Aorta (tissue), 1 donor: ENCODE data around the genes ANKRD65 and FNDC10.

DNA sequence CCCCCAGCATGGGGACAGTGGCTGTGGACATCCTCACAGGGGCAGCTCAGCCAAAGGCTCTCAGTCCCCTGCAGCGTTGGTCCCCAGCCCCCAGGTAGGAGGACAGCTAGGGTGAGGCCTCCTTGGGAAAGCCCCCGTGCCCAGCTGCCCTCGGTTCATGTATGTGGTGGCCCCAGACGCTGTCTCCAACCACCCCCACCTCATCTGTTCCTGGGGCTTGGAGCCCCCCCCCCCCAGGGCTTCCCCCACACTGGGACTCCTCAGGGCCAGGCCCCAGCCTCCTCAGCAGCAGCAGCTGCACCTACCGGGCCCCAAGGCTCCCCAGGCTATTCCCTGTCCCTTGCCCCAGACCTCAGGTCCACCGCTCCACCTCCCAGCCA lies 6.2 kb downstream of the DVL1 start:
- PRO-cap: no peak

DNA sequence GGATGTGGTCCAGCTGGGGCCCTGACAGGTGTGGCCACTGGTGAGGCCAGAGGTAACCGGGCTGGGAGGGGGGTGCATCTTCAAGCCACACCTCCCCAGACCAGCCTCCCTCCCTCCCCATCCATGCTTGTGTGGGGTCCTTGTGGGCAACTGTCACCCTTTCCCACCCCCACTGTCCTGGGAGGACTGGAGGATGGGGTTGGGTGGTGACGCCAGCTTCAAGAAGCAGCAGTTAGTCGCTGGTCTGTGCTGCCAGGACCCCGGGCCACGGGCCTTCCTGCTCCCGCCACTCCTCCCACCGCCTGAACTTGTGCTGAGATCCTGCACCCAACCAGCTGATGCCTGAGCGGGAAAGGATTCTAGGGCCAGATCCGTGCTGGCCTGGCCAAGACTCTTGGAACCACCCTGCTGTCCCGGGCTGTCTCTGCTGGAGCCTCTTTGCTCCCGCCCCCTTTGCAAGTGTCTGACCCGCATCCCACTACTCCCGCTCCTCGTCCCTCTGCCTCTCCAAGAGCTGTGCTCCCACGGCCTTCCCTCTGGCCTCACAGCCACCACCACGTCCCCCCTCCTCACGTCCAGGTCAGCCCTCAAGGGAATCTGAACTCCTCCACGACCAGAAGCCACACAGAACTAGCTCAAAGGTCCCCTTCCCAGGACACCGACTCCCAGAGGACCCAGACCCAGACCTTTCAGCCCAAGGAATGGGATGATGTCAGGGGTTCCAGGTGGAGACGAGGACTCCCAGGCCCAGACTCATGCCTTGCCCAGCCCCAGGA lies 2.9 kb upstream of the DVL1 start:
- PRO-cap: no peak

DNA sequence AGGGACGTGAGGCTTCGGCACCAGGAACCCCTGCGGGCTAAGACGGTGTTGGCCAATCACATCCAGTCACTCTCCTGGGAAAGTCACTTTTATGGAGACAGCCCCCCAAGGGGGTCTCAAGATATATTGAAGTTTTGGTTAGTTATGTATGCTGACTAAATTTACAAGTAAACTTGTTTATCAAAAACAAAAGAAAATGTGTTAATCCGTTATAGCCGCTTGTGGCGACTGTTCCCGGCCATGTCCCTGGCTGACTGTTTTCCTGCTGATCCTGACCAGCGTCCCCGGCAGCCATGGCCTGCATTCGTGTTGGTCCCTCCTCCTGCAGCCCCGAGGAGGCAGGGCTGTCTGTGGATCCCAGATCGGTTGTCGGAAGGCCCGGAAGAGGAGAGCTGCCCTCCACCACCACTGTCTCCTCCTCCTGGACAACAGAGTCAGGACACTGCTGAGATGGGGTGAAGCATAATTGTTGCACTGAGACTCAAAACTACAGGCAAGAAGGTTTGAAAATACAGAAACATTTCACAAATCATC lies 3.5 kb upstream of the MXRA8 start:
- PRO-cap: no peak

- PRO-cap: no peak
Observed at GRCh38 chr1:1390628-1391385, 8.3 kb downstream of the CCNL2 start.

DNA sequence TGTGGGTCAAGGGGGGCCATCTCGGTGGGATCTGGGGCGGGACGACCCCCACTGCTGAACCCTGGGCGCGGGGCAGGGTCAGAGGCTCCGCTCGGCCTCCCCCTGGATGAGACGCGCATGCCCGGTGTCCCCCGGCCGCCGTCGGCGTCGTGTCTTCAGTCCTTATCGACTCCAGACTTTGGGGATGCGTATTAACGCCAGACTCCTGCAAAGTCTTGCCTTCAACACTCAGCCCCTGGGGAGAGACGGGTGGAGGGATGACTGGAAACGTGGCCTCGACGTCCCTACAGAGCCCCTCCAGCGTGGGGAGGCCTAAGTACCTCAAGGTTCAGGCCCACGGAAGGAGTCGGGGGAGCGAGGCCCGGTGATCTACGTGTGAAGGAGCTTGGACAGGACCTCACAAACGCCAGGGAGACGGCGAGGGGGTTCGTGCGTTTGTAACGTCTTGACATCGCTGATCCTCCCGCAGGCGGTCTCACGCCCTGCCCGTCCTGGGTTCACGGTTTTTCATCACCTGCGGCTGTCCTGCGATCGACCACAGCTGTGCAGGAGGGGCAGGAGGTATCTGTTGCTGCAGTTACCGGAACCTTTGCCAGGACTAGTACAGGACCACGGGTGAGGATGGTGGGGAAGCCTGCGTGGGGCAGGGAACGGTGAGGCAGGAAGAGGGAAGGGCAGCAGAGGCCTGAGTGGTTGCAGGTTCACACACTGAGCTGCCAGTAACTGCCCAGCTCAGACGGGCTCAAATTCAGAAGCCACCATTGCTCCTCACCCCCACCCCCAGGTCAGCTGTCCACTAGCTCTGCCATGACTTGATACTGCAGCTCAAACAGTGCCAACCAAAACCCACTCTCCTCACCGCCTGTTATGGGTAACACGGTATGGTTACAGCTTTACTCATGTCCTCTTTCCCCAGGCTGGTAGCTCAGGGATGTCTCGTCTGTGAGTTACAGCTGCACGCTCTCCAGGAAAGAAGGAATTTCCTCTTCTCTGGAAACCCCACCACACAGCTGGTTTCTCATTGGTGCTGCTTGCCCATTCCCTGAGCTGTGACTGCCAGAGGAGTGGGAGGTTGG lies 892 bp upstream of the CCNL2 start:
- PRO-cap: unidirectional peak, minus-strand start at position 60 of the sequence

- PRO-cap: no peak
Observed at GRCh38 chr1:1417881-1418686, 3.0 kb downstream of the ANKRD65 start.

DNA sequence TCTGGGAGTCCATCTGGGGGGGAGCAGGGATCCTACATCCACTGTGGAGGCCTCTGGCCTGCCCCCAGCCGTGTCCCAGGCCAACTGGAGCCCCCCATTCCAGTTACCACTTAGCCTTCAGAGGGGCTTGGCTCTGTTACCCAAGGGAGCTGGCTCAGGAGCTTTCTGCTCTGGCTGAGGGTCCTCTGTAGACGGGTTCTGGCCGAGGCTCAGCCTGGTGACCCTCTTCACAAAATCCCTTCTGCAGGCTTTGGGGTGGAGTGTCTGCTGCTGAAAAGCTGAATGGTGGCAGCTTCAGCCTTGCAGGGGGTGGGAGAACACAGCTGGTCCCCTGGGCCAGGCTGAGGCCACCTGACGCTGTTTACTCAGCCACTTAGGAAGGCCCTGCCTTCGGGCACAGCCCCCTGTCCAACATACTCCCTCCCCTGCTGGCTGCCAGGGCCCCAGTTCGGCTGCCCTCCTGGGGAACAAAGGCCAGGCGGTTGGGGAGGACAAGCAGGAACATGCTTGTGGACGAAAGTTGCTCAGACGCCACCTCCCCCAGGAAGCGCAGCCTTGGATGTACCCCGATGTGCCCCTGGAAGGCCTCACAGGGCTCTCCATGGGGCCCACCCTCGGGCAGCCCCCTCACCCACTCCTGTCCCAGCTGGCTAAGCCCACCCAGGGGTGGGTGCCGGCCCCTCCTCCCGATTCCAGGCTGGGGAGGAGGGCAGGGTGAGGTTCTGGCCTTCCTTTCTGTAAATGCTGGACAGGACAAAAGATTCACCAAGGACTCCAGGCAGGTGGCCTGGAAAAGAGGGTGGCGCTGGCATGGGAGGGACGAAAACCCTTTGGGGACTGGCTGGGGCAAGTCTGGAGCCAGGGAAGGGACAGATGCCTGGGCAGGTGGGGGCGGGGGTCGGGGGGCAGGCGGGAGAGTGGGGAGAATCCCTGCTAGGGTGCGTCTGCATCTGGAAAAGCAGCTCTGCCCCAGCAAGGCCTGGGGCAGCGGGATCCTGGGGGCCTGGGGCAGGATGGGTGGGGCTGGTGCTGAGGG lies at the start of gene ANKRD65:
TSS of gene ANKRD65 (minus strand) at position 284 of the 1,036 bp plus-strand sequence.
- PRO-cap: no peak

GRCh38 chr1:1423122-1423424 lies 2.0 kb upstream of the ANKRD65 start:
- PRO-cap: no peak

- PRO-cap: no peak
Observed at GRCh38 chr1:1434221-1434912, 1.1 kb upstream of the VWA1 start.

- PRO-cap: no peak
Observed at GRCh38 chr1:1462162-1463192, 9.1 kb upstream of the ATAD3B start.

DNA sequence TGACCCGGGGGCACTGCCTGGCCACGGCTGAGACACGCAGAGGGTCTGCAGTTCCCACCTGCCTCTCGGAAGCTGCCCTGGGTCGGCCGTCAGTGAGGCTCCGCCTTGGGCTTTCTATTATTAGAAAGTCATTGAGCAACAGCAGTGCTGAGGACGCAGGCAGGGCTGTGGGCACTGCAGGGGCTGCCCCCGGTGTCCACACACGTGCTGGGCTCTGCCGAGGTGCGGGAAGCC lies 3.2 kb upstream of the ATAD3A start:
- PRO-cap: no peak

- PRO-cap: no peak
Observed at GRCh38 chr1:1533225-1533931, 7.0 kb downstream of the TMEM240 start.

DNA sequence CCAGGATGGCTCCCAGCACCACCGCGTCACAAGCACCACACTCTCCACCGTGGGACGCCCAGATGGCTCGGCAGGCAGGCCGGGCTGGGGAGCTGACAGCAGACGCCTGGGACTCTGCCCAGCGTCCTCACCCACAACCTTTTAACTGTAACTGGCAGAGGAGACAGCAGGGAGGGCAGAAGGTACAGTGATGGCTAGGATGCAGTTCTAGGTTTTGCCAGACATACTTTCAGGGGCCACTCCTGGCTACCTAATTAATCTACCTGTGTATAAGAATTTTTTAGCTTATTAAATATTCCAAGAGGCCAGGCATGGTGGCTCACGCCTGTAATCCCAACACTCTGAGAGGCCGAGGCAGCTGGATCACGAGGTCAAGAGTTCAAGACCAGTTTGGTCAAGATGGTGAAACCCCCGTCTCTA lies 11.7 kb downstream of the SSU72 start:
- PRO-cap: no peak

DNA sequence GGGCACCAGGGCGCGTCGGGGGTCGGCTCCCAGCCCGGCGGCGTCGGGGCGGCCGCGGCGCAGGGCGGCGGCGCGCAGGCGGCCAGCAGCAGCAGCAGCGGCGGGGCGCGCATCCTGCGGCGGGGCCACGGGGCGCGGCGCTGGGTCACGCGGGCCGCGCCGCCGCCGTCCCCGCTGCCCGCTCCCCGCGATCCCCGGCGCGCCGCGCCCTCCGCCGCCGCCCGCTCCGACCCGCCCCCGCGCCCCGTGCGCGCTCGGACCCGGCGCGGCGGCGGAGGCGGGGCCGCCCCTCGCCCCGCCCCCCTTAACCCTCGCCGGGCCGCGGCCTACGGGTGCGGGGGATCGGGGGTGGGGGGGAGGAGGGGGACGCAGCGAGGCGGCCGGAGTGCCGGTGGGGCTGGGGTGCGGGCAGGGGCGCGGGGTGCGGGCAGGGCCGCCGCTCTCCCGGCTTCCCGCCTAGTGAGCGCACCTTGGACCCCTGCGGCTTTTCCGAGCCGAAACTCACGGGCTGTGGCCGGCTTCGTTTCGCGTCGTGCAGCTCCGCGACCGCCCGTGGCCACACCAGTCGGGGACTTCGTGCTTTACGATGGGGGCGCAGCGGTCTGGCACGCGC lies at the start of gene FNDC10:
TSS of gene FNDC10 (minus strand) at position 233 of the 613 bp plus-strand sequence.
- PRO-cap: no peak

DNA sequence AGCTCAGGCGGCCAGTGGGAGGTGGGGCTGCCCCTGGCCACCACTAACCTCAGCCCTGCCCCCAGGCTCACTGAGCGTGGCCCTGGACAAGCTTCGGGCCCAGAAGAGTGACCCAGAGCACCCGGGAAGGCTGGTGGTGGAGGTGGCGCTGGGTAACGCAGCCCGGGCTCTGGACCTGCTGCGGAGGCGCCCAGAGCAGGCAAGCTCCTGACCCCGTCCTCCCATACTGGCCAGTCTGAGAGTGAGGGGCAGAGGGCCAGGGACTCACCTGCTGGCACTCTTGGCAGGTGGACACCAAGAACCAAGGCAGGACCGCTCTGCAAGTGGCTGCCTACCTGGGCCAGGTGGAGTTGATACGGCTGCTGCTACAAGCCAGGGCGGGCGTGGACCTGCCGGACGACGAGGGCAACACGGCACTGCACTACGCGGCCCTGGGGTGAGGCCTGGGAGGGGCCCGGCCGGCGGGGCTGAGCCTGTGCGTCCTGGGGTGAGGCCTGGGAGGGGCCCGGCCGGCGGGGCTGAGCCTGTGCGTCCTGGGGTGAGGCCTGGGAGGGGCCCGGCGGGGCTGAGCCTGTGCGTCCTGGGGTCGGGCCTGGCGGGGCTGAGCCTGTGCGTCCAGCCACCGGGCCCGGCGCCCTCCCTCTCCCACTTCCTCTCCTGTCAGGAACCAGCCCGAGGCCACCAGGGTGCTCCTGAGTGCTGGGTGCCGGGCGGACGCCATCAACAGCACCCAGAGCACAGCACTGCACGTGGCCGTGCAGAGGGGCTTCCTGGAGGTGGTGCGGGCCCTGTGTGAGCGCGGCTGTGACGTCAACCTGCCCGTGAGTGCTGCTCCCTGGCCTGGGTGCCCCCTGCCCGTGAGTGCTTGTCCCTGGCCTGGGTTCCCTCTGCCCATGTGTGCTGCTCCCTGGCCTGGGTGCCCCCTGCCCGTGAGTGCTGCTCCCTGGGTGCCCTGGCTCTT lies 4.7 kb upstream of the MMP23B start:
- PRO-cap: no peak

GRCh38 chr1:1680847-1681300 lies 11.7 kb downstream of the SLC35E2B start:
- PRO-cap: no peak

- PRO-cap: no peak
Observed at GRCh38 chr1:1835882-1836654, 54.8 kb downstream of the GNB1 start.

GRCh38 chr1:1838874-1840013 lies 51.6 kb downstream of the GNB1 start:
- PRO-cap: no peak

DNA sequence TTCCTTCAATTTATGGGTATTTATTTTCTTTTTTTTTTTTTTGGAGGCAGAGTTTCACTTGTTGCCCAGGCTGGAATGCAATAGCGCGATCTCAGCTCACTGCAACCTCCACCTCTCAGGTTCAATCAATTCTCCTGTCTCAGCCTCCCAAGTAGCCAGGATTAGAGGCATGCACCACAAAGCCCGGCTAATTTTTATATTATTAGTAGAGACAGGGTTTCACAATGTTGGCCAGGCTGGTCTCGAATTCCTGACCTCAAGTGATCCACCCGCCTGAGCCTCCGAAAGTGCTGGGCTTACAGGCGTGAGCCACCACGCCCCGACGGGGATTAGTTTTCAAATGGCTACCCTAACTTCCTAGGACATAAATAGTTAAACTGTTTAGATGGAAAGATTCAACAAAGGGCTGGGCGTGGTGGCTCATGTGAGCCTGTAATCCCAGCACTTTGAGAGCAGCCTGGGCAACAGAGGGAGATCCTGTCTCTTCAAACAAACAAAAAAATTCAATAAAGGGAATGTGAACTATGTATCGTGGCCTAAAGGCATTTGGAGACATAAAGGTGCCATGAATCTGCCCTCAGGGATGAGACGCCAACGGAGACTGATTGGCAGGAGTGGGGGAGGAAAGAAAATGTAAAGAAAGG lies 31.8 kb downstream of the GNB1 start:
- PRO-cap: no peak

DNA sequence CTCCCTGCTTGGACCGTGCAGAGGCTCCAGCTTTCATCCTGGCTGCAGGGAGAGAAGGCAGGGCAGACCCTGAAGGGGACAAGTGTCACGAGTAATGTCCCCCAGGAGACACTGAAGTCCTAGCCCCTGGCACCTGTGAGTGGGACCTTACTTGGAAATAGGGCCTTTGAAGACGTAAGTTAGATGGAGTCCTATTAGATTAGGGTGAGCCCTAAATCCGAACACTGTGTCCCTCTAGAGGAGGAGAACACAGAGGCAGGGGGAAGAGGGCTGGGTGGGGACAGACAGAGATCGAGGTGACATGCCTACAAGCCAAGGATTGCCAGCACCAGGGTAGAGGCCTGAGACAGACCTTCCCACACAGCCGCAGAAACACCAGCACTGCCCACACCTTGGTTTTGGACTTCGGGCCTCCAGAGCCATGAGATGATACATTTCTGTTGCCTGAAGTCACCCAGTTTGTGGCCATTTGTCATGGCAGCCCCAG lies 12.6 kb upstream of the PRKCZ start:
- PRO-cap: no peak